PC-3 (cell line): ENCODE results near the gene KIF3B.

DNA sequence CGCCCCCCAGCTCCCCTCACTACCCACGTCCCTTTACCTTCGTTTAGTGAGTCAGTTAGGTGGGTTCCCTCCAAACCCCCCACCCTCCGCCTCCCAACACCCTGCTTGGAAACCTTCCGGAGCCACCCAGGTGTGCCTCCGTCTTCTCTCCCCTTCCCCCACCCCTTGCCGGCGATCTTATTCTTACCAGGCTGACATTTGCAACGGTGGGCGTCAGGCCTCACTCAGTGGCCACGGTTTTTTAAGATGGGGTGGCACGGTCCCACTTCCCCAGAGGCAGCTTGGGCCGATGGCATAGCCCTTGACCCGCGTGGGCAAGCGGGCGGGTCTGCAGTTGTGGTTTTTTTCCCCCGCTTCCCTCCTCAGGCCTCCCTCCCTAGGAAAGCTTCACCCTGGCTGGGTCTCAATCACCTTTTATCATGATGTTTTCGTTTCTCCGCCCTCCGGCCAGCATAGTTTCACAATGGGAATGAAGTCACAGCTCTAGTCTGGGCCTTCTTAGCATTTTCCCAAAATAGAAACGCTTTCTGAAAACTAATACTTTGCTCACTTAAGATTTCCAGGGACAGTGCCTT is 345.0 kb upstream of the DEFB115 start:
- RAMPAGE, long total RNA: no peak

GRCh38 chr20:31475518-31475925 is 434 bp downstream of the REM1 start:
- RAMPAGE, long total RNA: no peak

DNA sequence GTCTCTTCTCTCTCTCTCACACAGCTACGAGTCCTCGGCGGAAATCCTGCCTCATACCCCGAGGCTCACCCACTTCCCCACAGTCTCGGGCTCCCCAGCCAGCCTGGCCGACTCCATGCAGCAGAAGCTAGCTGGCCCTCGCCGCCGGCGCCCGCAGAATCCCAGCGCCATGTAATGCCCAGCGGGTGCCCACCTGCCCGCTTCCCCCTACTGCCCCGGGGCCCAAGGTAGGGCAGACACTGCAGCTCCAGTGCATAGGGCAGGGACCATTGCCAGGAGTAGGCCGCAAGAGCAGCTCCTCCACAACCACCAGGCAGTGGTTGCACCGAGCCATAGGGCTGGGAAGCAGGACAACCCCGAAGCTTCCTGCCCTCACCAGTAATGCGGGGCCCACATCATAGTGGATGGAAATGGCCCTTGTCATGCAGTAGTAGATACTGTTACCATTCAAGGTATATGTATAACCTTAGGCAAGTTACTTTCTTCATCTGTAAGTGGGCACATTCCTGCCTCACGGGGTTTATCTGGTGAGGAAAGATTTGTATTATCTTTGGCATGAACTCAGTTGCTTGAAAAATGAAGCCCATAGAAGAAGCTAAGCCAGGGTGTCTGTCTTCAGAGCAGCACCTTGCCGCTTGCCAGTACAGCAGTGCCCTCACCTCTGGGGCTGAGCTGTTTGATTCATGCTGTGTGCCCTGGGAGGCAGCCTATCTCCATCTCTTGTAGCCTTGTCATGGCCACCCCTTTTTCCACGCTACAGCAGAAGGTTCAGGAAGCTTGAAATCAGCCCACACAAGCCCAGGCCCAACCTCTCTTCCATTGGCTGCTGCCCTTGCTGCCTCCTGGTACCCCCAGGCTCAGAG is 21.1 kb downstream of the MCTS2 start:
- RAMPAGE, long total RNA: no peak

GRCh38 chr20:31570207-31570832 is 23.1 kb downstream of the MCTS2 start:
- RAMPAGE, long total RNA: no peak

DNA sequence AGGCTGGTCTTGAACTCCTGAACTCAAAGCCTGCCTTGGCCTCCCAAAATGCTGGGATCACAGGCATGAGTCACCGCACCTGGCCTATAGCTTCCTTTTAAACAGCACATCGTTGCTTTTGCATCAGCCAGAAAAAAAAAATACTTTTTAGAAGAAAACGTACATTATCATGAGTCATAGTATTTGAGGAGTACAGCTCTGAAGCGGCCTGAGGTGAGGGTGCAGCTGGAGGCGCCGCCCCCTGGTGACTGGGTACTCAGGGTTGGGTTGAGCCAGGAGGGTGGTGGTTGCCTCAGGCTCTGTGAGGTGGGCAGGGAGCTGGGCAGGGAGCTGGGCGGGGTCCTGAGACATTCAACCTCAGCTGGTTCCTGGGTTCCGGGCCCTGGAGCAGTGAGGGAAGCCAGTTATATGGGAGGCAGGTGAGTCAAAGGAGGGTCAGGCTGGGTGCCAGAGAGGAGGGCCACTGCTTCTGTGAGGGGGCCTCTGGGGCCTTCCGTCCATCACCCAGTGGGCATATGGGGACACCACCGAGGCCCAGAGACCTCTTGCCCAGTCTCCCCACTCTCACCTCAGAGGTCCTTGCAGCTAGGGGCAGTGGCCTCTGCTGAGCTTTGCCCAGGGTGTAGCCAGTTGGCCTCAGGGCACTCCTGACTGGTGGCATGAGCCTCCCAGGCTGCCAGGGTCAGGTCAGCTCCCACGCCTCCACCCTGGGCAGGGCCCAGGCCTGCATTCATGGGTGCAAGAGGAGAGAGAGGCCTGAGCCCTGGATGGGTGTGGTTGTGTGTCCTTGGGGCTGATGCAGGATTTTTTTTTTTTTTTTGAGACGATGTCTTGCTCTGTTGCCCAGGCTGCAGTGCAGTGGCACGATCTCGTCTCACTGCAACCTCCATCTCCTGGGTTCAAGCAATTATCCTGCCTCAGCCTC is 11.6 kb upstream of the ID1 start:
- RAMPAGE, long total RNA: no peak

DNA sequence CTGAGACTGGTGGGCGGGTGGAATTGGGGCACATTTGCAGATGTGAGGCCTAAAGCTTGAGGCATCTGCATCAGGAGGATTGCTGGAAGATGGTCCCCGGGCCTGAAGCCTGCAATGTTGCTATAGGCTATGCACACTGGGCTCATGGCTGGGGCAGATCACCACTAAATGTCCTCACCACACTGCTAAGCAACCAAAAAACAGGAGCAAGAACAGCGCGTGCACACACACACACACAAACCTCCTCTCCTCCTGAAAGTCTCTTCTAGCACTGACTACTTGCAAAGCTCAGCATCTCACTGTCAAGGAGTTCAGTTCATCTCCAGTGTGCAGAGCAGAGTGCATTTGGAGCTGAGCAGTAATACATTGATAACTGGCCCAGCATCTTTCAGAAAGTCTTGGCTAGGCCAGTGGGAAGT is 9.4 kb downstream of the COX4I2 start:
- RAMPAGE, long total RNA: no peak

GRCh38 chr20:31674835-31675628 is 37.3 kb downstream of the COX4I2 start:
- RAMPAGE, long total RNA: no peak

DNA sequence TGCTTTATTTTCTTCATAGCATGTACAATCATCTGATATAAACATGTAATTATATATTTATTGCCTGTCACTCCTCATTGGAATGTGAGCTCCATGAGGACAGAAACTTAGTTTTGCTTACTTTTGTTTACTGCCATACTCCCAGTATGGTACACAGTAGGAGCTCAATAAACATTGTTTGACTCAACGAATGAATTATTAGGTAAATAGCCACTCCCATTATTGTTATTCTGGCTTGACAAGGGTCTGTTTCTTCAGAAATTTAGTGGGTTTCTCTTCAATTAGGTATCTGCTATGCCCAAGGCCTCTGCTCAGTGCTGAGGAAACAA is 6.4 kb downstream of the BCL2L1 start:
- RAMPAGE, long total RNA: no peak

- RAMPAGE, long total RNA: no peak
Observed at GRCh38 chr20:31717578-31718337, 4.9 kb downstream of the BCL2L1 start.

DNA sequence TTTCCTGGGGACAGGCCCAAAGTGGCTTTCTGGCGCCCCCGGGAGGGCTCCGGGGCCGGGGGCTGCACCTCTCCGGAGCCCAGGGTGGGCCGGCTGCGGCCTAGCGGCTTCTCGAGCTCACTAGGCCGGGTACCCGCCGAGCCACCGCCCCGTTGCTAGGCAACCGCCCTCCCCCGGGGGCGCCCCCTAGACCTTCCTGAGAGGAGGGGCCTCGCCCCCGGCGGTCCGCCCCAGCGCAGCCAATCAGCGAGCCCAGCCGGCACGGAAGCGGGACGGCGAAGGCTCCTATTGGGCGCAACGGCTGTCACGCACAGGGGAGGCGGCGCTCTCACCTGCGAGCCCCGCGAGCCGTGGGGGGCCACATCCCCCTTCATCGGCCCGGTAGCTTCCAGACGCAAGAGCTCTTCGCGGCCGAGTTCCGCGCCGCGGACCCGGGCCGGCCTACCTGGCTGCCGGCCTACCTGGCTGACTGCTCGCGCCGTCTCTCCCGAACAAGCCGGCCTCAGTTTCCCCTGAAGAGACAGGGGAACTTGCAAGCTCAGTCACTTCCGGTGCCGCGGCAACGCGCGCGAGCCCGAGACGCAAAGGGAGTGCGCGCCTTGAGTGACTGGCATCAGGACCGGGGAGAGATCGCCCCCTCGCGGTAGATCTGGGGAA is 863 bp upstream of the BCL2L1 start:
- RAMPAGE, long total RNA: no peak

DNA sequence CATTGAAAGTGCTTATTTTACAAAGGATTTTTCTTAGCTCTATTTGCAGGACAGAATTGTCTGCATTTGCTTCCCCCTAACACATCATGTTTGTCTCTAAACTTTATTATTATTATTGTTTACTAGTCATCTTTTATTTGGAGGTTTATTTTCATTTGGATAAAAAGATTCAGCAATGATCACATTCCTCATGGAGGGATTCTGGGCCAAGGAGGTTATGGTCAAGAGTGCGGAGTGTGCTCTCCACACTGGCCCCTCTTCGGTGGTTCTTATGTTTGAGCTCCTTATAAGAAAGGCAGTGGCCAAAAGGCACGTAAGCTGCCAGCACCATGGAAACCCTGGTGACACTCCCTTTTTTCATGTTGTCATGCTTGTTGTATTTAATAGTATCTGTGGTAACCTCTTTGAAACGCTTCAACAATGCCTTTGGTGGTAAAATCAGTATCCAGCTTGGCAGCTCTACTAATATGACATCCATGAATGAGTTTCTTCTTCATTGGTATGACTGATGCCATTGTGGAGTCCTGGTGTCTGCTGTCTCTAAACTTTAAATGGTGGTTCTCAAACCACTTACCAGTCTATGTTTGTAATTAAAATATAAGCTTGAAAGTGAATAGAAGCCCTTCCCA is 10.8 kb upstream of the MYLK2 start:
- RAMPAGE, long total RNA: no peak

DNA sequence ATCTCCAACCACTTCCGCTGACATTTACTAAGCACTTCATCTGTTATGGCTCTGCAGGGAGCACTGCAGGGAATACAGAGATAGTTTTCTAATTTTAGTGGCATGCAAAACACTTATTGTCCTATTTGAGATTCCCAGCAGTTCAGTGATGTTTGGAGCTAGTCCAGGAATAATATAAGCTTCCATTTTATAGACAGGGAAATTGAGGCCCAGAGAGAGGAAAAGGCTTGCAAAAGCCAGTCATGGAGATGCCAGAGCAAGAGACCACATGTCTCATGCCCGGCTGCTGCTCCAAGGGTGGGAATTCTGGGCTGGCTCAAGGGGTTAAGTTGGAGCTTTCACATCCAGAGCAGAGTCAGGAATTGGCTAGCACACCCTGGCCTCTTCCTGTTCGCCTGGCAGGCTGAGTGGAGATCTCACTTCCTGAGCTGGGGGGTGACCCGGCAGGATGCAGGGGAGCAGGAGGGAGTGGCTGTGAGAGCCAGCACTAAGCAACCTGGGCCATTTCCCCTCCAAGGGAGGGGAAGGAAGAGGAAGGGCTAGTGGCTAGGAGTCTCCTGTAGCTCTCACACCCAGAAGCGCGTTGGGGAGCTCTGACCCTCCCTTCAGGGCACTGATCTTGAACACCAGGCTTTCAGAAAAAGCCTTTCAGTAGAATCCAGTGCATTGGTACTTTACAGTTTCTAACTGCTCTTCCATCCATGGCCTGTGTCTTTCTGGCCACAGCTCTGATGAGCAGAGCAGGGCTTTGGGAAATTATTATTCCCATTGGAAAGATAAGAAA is 2.5 kb upstream of the CCM2L start:
- RAMPAGE, long total RNA: no peak

DNA sequence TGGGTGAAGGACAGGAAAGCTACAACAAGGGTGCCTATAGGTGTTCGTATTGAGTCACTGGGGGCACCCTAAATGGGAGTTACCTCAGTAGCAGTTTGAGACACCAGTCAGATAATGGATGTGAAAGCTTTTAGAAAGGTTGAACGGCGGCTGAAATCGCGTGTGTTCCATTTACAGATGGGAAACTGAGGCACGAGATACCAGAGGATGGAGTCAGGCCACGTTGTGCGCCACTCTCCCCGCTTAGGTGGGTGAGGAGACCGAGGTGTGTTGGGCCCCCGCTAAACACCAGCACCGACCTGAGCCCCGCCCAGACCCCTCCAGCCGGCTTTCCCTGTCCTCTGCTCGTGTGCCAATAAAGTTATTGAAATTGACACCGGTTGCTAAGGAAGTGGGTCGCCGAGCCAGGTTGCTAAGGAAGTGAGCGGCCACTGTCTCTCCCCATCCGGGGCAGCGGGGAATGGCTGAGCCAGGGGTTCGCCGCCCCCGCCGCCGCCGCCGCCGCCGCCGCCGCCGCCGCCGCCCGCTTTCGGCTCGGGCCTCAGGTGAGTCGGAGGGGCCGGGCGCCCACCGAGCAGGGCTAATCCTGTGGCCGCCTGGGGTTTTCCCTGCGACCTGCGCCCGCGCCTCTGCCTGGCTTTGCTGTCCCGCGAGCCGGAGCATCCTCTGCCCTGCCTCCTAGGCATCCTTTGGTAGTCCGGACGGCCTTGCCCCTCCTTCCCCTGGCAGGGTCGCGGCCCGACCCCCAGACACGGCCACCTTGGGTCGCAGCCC is at the start of gene KIF3B:
TSS of gene KIF3B (plus strand) at position 431 of the 774 bp plus-strand sequence.
- RAMPAGE, long total RNA: no peak

GRCh38 chr20:32331894-32333121 is 25.8 kb upstream of the ASXL1 start:
- RAMPAGE, long total RNA: no peak

DNA sequence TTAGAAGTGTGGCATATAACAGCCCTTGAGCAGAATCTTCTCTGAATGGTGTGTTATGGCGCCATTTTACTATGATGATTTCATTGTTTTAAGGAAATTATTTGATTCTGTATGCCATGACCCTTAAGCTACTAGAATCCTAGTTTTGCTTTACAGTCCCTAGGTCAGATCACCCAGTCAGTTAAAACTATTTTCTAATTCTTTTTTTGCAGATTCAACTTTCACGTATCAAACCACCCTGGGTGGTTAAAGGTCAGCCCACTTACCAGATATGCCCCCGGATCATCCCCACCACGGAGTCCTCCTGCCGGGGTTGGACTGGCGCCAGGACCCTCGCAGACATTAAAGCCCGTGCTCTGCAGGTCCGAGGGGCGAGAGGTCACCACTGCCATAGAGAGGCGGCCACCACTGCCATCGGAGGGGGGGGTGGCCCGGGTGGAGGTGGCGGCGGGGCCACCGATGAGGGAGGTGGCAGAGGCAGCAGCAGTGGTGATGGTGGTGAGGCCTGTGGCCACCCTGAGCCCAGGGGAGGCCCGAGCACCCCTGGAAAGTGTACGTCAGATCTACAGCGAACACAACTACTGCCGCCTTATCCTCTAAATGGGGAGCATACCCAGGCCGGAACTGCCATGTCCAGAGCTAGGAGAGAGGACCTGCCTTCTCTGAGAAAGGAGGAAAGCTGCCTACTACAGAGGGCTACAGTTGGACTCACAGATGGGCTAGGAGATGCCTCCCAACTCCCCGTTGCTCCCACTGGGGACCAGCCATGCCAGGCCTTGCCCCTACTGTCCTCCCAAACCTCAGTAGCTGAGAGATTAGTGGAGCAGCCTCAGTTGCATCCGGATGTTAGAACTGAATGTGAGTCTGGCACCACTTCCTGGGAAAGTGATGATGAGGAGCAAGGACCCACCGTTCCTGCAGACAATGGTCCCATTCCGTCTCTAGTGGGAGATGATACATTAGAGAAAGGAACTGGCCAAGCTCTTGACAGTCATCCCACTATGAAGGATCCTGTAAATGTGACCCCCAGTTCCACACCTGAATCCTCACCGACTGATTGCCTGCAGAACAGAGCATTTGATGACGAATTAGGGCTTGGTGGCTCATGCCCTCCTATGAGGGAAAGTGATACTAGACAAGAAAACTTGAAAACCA is 76.5 kb downstream of the ASXL1 start:
- RAMPAGE, long total RNA: no peak

- RAMPAGE, long total RNA: no peak
Observed at GRCh38 chr20:32435645-32436424, 77.7 kb downstream of the ASXL1 start.

GRCh38 chr20:32448771-32449594 is 90.9 kb downstream of the ASXL1 start:
- RAMPAGE, long total RNA: no peak

DNA sequence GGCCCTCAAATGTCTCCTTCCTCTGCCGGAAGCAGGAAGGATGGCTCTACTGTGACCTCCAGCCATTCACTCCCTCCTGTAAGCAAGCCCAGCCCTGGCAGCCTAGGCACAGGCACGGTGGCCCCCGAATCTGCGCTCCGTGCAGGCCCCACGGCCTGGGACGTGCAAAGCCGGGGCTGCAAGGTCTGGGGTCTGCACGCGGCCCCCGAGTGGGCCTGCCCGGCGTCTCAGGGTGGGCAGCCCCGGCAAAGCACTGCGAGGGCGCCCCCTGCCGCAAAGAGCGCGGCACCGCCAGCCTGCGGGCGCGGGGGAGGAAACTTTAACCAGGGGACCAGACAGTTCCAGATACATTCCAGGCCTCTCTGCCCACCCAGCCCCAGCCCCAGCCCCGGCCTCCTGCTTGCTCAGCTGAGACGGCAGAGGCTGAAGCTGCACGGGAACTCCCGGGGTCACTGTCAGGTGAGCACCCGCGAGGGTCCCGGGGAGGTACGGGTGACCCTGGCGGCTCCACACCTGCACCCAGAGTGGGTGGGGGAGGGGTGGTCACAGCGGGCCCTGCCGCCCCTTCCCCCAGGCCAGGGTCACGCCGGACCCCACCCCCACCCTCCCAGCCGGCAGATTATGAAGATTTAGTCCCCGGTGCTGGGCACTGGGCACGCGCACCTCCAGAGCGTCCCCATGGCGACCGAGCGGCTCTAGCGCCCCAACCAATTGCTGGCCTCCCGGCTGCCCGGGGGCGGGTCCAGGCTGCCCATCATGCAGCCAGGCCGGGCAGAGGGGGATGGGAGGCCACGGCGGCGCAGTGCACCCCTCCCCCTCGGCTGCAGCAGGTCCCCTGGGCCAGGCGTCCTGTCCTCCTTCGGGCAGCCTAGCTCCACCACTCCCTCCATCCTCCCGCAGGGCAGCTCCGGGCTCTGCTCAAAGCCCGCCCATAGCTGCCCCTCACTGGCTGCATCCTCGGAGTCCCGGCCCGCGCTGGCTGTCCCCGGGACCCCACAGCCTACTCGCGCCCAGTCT is 99.0 kb downstream of the ASXL1 start:
- RAMPAGE, long total RNA: no peak

GRCh38 chr20:32484062-32484498 is 101.1 kb downstream of the NOL4L start:
- RAMPAGE, long total RNA: no peak

DNA sequence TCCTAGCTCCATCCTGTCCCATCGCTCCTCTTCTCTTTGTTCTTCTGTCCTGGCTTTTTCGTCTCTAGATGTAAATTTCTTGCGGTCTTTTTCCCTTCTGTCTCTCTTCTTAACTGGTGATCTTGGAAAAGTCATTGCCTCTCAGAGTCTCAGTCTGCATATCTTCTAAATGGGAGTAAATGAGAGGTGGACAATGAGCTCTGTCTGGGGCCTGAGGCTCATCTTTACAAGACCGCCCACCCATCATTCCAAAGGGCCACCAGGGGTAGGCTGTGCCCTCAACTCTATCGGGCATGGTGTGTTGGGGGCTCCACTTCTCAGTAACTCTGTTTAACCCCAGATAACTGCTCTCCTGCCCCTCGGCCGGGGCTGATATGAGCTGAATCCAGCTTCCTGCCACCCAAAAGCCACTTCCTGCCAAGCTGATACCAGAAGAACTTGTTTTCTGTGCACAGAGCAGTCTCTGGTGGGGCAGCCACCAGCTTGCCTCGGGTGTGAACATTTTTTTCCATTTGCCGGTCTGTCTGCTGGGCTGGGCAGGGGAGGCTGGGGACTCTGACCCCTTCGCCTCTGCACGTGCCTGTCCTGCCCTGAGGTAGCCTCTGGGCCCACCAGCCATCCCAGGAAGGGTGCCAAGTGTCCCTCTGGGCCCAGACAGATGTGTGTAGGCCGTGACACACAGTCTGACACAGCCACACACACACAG is 45.4 kb downstream of the NOL4L start:
- RAMPAGE, long total RNA: no peak